Skin of body (tissue), 2 donors: ENCODE results near the genes SHISA6 and MAP2K4.

DNA sequence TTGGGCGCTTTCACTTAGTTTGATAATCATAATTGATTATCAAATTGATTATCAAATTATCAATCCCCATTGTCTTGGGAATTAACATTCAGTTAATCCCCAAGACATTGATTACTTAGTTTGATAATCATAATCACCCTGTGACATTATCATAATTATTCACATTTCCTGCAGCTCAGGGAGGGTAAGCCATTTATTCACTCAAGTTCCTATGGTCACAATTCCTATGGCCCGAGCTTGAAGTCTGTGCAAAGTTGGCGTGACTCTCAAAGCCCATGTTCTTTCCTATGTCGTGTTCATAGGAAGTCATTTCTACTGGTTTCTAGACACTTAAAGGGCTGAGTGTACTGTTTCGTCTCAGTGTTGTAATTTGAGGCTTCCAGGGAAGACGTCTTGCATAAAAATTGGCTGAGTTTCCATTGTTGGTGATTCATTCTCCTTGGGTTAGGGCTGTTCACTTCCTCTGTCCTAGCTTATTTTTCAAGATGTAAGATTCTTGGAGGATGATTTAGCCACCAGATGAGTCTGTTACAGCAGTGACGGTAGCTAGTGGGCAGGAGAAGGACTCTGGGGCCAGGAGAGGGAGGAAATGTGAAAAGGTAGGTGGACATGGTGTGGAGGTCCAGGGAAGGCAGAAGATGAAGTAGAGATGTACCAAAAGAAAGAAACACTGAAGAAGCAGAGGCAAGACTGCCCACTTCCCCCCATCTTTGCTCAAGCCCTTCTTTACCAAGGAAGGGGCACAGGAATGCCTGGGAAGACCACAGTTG, 43.1 kb downstream of the PIK3R5 start:
- RAMPAGE, long total RNA = no peak

GRCh38 chr17:8953630-8954817, 11.5 kb downstream of the PIK3R5 start:
- RAMPAGE, long total RNA = no peak

GRCh38 chr17:9024317-9024878, 3.1 kb downstream of the NTN1 start:
- RAMPAGE, long total RNA = no peak

- RAMPAGE, long total RNA = no peak
These were observed 129.2 kb downstream of the NTN1 start for GRCh38 chr17:9150220-9151132.

DNA sequence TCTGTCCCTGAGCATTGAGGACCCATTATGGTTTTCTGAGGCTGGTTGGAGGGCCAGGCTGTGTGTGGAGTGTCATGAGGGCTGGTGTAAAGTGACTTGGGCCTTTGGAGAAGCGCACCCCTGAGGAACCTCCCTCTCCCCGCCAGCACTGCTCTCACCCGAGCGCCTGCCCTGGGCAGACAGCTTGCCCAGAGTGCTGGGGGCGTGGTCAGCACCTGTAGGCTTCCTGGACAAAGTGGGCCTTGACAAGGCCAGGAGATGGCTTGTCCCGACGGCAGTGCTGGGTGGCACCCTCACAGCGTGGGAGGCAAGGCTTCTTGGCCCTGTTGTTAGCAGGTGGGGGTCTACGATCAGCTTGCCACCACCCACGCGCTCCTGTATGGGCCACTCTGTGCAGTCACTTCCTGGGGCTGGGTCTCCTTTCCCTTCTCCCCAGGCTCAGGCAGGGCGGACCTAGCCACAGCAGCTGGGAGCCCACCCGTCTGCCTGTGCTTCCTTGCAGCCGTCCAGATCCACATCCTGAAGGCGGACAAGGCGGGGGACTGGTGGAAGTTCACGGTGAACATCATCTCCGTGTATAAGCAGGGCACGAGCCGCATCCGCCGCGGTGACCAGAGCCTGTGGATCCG, 217.9 kb downstream of the NTN1 start:
- RAMPAGE, long total RNA = no peak

- RAMPAGE, long total RNA = no peak
These were observed 226.7 kb downstream of the NTN1 start for GRCh38 chr17:9248091-9248417.

- RAMPAGE, long total RNA = no peak
These were observed 239.5 kb downstream of the NTN1 start for GRCh38 chr17:9260821-9261146.

- RAMPAGE, long total RNA = no peak
These were observed 5.3 kb upstream of the RCVRN start for GRCh38 chr17:9910413-9910676.

DNA sequence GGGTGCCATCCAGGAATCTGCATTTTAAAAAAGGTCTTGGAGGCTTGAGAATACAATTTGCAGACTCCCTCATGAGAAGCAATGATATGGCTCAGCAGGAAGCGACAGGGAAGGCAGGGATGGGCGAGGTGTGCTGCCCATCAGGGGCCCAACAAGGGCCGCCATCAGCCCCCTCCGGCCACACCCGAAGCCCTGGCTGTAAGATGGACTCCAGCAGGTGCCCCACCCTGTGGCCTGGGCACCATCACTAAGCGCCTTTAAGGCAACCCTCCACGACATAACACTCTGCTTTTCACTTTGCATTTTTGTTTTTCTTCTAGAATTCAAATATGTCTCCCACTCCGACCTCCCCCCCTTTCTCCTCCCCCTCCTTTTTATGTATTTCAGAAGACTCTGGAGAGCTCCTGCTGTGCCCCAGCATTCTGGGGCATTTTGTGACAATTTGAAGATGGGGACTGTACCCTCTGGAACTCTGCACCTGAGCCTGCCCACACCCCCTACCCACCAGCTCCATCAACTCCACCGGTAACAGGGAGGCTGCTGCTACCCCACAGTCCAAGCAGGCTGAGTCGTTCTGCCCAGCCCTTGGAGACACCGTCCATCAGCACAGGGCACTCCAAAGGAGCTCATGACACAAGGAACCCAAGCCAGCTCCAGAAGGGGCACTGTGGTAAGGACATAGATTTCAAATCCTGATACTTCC, 52.3 kb upstream of the RCVRN start:
- RAMPAGE, long total RNA = no peak

DNA sequence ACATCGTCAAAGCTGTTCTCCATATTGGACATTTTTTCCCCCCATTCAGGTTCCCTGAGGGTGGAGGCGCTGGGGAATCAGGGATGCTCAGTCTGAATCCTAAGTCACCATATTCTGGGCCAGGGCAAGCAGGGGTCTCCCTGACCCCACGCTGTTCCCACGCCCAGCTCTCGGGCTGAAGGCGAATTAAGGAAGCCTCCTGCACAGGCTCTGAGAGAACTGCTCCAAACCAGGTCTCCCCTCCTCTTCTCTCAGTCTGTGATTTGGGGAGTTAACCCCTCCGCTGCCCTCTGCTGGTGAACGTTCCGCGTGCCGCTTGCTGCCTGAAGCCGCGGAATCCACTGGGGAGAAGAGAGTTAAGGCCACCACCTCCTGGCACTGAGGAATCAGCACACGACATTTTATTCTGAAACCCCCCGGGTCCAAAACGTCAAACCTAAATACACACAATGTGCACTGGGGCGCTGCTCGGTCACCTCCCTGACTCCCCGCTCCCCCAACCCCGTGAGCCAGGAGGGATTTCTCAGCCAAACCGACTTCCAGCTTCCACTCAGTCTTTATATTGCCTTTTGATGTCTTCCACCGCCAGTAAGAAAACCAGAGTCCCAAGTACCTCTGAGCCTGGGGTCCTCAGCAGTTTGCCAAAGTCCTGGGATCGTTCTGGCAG, 54.3 kb upstream of the RCVRN start:
- RAMPAGE, long total RNA = no peak

DNA sequence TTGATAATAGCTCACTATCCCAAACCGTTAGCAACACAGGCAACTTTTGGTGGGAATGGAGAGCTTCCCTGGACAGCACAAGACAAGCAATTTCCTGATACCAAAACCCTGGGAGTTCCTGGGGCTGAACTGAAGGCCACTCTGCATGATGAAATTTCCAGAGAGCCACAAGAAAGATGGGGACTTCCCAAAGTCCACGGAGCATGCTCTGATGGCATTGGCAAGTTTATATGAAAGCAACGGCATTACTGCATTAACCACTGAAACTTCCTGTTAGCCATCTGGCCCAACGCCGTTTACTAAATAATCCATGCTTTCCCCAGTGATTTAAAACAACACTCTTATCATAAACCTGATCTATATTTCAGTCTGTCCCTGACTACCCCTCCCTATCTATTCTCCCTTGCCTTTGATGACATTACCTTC, 108.3 kb upstream of the RCVRN start:
- RAMPAGE, long total RNA = no peak

- RAMPAGE, long total RNA = no peak
These were observed 3.3 kb upstream of the TMEM220 start for GRCh38 chr17:10733069-10733523.

DNA sequence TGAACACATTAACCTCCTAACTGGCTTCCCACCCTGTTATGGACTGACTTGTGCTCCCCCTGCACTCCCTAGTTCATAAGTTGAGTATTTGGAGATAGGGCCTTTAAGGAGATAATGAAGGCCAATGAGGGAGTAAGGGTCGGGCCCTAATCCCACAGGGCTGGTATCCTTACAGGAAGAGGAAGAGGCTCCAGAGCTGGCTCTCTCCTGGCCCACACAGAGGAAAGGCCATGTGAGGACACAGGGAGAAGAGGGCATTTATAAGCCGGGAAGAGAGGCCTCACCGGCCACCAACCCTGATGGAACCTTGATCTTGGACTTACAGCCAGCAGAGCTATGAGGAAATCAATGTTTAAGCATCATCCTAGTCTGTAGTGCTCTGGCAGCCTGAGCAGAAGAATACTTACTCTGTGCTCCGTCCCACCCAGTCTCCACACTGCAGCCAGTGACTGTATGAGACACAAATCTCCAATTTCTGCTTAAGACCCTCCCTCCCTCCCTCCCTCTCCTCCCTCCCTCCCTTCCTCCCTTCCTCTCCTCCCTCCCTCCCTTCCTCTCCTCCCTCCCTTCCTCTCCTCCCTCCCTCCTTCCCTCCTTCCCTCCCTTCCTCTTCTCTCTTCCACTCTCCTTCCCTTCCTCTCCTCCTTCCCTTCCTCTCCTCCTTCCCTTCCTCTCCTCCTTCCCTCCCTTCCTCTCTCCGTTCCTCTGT, 8.7 kb upstream of the TMEM220 start:
- RAMPAGE, long total RNA = no peak

DNA sequence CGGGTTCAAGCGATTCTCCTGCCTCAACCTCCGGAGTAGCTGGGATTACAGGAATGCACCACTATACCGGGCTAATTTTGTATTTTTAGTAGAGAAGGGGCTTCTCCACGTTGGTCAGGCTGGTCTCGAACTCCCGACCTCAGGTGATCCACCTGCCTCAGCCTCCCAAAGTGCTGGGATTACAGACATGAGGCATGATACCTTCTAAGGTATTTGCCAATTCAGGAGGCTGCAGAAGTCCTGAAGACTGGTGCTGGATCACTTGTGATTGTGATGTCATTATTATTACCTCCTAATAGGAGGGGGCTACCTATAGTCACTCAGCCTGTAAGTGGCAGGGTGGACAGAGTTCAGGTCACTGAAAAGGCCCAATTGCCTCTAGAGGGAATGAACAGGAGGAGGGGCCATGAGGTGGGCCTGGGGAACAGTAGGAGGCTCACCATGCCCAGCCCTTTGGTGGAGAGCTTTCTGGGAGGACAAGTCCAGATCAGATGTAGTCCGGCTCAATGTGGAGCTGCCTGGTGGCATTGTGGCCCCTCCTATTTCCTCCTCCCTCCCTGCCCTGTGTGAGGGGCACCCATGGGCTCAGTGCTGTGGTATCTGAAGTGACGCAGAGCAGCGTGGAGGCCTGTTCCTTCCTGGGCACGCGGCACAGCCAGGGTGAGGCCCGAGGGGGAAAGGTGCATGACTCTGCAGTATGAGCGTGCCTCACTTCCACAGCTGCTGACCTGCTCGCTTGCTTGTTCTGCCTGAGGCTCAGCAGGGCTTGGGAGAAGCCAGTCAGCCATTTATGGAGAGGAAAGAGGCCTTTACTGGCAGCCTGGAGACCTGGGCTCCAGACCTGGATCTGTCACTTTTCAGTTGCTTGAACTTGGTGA, 12.0 kb downstream of the TMEM238L start:
- RAMPAGE, long total RNA = no peak

DNA sequence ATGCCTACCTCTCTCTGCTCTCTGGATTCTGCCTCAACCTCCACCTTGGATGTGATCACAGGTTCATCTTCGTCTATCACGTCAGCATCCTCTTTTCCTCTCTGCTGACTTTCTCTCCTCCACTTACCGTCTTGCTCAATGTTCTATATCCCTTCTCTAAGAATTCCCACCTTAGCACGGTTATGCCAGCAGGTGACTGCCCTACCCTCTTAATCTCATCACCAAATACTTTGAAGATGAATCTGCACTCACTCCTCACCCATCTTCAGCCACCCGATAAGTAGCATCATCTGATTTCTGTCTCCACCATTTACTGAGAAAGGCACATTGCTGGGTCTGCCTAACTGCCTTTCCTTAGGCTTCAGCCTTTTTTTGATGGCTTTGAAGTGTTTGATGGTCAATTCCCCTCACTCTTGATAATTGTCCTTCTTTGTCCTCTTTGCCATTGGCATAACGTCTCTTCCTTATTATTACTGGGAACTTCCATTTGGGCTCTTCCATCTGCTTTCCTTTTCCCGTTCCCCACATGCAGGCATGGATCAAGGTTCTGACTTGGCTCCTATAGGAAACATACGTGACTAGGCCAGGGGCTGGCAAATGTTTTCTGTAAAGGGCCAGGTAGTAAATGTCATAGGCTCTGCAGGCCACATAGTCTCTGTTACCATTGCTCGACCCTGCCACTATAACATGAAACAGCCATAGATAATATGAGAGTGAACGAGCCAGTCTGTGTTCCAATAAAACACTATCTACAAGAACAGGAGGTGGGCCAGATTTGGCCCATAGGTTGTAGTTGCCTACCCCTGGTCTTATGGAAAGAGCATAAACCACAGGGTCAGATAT, 7.4 kb downstream of the TMEM238L start:
- RAMPAGE, long total RNA = no peak

DNA sequence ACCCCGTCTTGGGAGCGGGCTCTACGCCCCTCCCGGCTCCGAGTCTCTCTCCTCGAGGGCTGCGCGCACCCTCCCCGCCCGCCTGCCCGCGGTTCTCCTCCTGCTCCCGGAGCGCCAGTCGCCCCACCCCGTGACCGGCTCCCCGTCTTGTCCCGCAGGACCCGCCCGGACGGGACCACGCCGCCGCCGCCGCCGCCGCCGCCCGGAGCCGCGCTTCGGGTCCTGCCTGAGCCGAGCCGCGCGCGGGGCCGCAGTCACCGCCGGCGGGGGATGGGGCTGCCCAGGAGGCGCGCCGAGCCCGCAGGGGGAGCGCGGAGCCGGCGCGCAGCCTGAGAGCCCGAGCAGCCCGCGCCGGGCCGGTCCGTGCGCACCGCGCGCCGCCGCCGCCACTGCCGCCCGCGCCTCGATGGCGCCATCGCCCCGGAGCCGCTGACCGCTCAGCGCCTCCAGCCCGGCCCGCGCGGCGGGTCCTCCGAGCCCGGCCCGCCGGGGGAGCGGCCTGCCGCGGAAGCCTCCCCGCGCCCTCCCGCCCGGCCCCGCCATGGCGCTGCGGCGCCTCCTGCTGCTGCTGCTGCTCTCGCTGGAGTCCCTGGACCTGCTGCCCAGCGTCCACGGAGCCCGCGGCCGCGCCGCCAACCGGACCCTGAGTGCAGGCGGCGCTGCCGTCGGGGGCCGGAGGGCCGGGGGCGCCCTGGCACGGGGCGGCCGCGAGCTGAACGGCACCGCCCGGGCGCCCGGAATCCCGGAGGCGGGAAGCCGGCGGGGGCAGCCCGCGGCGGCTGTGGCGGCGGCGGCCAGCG, at the start of gene SHISA6:
SHISA6 (plus strand) TSS at position 332 of the 800 bp plus-strand sequence.
- RAMPAGE, long total RNA = no peak

- RAMPAGE, long total RNA = no peak
These were observed 72.0 kb downstream of the ZNF18 start for GRCh38 chr17:11925068-11925921.

- RAMPAGE, long total RNA = no peak
These were observed at the start of gene MAP2K4 for GRCh38 chr17:12020572-12021016. MAP2K4 (plus strand) TSS chr17:12020877.

GRCh38 chr17:12106906-12107785, 86.5 kb downstream of the MAP2K4 start:
- RAMPAGE, long total RNA = no peak

GRCh38 chr17:12549460-12550101, 116.1 kb upstream of the MYOCD start:
- RAMPAGE, long total RNA = no peak